ENCODE measurements around a stretch of chr1.

DNA sequence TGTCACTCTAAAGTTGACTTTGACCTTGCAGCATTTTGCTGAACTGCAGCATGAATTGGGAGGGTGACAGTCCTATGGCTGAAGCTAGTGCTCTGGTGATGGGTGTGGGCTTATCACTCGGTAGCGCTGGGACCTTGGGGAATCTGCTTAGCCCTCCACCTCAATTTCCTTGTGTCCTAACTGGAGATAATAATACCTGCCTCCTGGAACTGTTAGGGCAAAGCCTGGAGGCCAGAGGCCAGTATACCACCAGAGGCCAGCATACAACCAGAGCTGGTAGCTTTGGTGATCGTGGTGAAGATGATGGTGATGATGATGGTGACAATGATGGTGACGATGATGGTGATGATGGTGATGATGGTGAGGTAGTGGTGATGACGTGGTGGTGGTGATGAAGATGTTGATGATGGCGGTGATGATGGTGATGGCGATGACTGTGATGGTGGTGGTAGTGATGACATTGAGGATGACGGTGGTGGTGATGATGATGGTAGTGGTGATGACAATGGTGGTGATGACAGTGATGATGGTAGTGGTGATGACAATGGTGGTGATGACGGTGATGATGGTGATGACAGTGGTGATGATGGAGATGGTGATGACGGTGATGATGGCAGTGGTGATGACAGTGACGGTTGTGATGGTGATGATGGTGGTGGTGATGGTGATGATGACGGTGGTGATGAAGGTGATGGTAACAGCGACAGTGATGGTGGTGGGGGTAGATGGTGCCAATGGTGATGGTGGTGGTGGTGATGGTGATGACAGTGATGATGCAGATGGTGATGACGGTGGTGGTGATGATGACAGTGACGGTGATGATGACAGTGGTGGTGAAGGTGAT lies 39.6 kb downstream of the FAAP20 start:
- PRO-cap = no peak

DNA sequence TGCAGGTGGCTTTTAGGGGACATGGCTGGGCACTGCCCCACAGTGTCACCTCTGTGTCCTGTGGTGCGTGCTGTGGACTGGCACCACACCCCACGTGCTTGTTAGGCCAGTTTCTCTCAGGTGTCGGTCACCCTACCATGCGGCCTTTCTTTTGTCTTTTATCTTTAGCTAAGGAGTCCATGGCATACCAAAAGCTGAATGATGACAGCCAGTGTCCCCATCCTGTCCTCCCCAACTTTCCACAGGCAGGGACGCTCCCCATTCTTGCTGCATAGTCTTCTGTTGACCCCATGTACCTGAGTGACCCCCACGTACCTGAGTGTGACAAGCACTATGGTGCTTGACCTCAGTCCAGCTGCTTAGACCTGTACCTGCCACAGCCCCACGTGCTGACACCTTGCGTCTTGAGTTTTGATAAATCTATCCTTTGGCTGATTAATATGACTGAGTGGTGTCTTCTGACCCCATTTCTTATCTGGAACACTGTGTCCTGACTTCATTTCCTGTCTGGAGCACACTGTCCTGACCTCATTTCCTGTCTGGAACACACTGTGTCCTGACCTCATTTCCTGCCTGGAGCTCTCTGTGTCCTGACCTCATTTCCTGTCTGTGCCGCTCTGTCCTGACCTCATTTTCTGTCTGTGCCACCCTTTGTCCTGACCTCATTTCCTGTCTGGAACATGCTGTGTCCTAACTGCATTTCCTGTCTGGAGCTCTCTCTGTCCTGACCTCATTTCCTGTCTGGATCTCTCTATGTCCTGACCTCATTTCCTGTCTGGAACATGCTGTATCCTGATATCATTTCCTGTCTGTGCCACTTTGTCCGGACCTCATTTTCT lies 27.0 kb downstream of the SKI start:
- PRO-cap = no peak

GRCh38 chr1:2287513-2288298 lies 59.6 kb downstream of the SKI start:
- PRO-cap = no peak

GRCh38 chr1:2298728-2299666 lies 70.9 kb downstream of the SKI start:
- PRO-cap = no peak

DNA sequence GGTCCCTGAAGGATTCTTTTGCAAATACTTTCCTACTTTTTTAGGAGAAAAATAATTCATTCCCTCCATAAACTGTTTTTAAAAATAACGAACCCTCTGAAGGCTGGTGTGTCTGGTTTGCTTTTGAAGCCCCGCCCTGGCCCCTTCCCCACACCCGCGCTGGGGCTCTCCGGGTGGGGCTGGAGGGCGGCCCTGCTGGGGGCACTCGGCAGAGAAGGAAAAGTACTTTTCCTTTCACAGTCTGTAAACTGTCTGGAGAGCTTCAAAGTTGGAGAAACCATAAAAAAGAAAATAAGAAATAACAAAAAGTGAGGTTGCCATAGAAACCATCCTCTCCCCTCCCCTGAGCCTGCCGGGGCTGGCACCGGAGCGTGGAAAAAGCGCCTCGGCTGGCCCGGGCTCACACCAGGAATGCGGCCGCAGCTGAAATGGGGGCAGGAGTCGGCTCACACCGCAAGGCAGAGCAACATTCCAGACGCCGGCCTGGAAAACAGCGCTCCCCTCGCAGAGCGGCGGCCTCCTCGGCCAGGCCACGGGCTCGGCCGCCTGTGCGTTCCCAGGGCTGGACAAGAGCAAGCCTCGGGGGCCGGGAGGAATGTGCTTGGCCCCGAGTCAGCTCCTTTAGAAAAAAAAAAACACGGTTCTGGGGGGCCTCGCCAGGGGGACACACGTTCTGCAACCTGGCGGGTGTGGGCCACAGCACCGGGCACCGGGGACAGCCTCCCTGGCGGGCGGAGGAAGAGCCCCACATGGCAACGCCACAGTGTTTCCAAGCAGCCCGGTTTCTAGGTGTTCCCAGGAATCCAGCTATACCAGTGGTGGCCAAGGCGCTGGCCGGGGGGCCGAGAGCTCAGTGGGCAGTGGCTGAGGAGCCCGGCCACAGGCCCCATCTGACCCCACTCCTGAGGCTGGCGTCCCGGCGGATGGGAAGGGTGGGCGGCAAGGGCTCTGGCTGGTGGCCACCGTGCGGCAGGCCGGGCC lies 69.1 kb downstream of the MORN1 start:
- PRO-cap = unidirectional peak, plus-strand start at position 474 of the sequence

- PRO-cap = no peak
Measured at GRCh38 chr1:2384963-2385612, 6.3 kb downstream of the MORN1 start.

- PRO-cap = no peak
Measured at GRCh38 chr1:2390902-2391365, 420 bp downstream of the MORN1 start.

GRCh38 chr1:2392223-2393324 lies 933 bp downstream of the RER1 start:
- PRO-cap = no peak

DNA sequence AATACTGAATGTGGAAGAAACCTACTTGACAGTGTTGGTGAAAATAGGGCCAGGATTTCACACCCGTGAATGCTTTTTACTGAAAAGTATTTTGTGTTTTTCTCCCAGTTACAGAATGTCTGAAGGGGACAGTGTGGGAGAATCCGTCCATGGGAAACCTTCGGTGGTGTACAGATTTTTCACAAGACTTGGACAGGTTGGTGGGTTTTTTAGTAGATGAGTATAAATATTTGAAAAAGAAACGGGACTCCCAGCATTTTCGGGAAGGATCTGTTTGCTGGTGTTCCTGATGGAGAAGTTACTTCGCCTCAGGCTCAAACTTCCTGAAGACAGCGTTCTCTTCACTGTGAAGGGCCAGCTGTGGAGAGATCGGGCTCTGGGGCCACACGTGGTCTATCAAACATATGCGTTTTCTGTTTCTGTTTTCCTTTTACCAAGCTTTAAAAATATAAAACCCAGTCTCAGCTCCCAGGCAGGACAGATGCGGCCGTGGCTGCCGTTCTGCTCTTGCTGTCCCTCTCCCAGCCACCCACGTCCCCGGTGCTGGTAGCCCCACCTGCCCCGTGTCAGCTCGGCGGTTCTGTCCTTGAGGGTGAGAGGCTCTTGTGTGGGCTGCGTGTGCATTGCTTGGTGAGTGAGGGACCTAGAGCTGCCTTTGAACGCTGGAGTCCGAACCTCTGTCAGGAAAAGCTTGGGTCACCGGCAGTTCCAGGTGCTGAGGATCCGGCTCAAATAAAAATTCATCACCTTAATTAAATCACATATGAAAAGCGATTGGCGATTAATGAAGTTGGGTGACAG lies 4.2 kb downstream of the RER1 start:
- PRO-cap = no peak

GRCh38 chr1:2402796-2403551 lies 9.4 kb downstream of the PEX10 start:
- PRO-cap = no peak

- PRO-cap = bidirectional peak, plus-strand start at chr1:2412785, minus-strand start at chr1:2412543; bidirectional peak, plus-strand start at chr1:2413071, minus-strand start at chr1:2413039
Measured at GRCh38 chr1:2412636-2413171, 340 bp upstream of the PEX10 start.

DNA sequence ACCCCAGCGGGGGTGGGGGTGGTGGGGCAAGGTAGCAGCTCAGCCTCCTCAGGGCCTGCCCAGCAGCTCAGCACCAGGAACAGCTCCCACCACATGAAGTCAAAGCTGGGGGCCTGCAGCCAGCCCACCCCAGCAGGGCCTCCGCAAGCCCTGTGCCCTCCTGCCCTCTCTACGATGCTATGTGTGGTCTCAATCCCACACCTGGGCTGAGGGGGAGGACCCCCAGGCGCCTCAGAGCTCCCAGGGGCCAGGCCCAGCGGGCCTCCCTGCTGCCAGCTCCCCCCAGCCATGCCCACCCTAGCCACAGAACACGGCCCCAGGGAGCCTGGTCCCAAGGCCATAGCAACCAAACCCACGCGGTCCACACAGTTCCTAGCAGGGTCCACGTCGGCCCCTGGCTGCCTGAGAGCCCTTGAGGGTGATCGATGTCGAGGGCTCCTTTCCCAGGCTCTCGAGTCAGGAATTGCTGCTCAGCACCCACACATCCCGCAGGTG lies 18.5 kb downstream of the PANK4 start:
- PRO-cap = no peak

- PRO-cap = no peak
Measured at GRCh38 chr1:2535224-2535929, 5.3 kb upstream of the HES5 start.

DNA sequence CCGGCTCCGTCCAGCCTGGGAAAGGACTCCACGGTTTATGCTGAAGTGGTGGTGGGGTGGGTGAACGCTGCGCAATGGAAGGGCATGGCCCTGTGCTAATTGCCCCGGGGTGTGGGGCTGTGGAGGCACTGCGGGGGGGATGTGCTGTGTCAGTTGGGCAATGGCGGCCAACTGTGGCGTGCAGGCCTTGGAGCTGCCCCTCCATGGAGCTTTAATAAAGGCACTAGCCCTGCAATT lies 9.0 kb upstream of the TNFRSF14 start:
- PRO-cap = no peak

DNA sequence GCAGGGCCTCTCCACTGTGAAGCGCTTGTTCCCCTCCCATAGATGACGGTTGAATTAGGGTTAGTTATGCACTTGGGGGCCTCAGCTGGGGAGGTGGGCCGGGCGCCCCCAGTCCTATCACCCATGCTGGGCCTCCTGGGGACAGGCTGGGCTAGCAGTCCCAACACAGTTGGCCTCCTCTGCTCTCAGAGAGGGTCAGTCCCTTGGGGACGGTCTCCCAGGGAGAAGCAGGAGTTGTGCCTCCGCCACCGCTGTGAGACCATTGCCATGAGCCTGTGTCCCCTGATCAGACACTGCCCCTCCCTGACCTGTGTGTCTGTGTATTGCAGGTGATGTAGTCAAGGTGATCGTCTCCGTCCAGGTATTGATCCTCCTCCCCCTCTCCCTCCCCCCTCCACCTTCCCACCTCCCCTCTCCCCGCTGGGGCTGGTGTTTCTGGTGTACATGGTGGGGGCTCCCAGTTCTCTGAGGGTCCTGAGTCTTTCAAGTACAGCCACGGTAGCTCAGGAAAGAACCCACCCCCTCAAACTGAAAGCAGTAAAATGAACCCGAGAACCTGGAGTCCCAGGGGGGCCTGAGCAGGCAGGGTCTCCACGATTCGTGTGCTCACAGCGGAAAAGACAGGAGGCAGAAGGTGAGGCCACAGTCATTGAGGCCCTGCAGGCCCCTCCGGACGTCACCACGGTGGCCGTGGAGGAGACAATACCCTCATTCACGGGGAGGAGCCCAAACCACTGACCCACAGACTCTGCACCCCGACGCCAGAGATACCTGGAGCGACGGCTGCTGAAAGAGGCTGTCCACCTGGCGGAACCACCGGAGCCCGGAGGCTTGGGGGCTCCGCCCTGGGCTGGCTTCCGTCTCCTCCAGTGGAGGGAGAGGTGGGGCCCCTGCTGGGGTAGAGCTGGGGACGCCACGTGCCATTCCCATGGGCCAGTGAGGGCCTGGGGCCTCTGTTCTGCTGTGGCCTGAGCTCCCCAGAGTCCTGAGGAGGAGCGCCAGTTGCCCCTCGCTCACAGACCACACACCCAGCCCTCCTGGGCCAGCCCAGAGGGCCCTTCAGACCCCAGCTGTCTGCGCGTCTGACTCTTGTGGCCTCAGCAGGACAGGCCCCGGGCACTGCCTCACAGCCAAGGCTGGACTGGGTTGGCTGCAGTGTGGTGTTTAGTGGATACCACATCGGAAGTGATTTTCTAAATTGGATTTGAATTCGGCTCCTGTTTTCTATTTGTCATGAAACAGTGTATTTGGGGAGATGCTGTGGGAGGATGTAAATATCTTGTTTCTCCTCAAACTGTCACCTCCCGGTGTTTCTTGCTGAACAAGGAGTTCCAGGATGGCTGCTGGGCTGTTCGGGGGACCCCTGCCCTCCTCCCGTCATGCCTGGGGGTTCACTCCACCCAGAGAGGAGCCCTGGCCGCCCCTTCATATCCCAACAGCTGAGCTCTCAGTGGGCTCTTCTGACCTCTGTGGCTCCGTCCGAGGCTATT lies 6.9 kb downstream of the TNFRSF14 start:
- PRO-cap = no peak

GRCh38 chr1:2593805-2594426 lies 7.3 kb downstream of the PRXL2B start:
- PRO-cap = no peak

- PRO-cap = no peak
Measured at GRCh38 chr1:3121079-3122118, 52.4 kb downstream of the PRDM16 start.

DNA sequence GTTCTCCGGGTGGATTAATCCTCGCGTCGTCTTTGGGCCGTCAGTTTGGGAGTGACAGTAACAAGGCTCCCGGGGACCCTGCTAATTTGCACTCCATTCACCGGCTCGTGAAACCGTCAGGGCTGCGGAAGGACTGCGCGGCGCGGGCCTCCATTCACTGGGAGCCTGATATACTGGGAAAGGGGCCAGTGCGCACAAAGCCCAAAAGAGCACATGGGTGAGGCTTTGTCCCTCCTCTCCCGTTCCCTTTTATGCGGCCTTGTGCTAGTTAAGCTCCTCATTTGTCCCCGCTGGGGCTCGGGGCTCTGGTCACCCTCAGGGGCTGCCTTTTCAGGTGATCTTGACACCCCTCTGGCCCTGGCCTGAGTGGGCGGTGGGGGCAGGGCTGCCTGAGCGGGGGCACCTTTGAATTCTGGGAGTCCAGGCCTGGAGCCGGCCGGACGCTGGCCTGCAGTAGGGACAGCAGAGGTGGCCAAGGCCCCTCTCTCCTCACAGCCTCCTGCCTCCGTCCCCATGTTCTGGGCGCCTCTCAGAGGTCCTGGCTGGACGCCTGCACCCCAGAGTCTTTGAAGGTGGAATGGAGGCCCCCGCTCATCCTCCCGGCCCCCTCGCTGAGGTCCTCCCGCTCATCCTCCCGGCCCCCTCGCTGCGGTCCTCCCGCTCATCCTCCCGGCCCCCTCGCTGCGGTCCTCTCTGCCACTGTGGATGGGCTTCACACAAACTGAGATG lies 143.2 kb downstream of the PRDM16 start:
- PRO-cap = no peak

- PRO-cap = unidirectional peak, plus-strand start at chr1:3213982
Measured at GRCh38 chr1:3213606-3214132, 144.7 kb downstream of the PRDM16 start.

DNA sequence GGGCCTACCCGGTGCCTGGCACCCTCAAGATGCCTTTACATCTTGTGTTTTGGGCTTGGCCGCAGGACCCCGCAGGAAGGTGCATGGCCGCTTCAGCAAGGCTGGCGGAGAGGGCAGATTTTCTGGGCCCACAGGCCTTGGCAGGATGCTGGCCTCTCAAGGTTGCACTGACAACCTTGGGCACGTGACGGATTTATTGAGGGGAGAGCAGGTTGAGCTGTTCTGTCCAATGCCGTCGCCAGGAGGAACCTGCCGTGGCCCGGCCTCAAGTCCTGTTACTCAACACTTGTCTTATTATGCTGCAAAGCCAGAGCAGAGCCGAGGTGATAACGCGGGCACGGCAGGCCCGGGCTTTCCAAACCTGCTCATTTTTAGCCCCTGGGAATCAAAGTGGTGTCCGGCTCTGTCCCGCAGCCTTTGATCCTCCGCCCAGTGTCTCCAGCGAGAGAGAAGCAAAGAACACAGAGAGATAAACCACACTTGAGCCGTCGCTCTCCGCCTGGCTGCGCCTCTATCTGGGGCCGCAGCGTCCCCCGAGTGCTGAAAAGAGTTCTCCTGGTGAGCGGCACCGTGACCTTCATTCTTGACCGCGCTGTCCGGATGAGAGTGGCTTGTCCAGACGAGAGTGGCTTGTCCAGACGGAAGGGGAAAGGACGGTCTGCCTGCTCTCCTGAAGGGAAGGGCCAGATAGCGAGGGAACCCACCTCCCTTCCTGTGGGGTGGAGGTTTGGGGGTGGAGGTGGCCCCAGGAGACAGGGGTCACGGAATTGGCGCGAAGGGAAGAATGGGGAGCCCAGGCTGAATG lies 162.3 kb upstream of the ARHGEF16 start:
- PRO-cap = no peak